Peyer's patch (tissue), 4 donors: ENCODE measurements around the genes BCAS2, CSDE1, SYCP1 and NGF.

GRCh38 chr1:113462764-113463637, 72.7 kb downstream of the MAGI3 start:
- PRO-cap: no peak
- RAMPAGE, long total RNA, 4 experiments: start-site peak on the plus strand in 1 of 4 experiments, at chr1:113463157-113463450 at its widest, 19 to 75 reads per replicate

- PRO-cap: no peak
- RAMPAGE, long total RNA, 4 experiments: start-site peak on the plus strand in 2 of 4 experiments, at chr1:113587822-113588341 at its widest, 9 to 16 reads per replicate
Observed at GRCh38 chr1:113587834-113588505, 171.3 kb downstream of the PHTF1 start.

- PRO-cap: no peak
- RAMPAGE, long total RNA, 4 experiments: start-site peak on the minus strand in 1 of 4 experiments, at chr1:113783276-113784093 at its widest, 8 reads per replicate
Observed at GRCh38 chr1:113783541-113784056, 24.3 kb upstream of the PHTF1 start.

DNA sequence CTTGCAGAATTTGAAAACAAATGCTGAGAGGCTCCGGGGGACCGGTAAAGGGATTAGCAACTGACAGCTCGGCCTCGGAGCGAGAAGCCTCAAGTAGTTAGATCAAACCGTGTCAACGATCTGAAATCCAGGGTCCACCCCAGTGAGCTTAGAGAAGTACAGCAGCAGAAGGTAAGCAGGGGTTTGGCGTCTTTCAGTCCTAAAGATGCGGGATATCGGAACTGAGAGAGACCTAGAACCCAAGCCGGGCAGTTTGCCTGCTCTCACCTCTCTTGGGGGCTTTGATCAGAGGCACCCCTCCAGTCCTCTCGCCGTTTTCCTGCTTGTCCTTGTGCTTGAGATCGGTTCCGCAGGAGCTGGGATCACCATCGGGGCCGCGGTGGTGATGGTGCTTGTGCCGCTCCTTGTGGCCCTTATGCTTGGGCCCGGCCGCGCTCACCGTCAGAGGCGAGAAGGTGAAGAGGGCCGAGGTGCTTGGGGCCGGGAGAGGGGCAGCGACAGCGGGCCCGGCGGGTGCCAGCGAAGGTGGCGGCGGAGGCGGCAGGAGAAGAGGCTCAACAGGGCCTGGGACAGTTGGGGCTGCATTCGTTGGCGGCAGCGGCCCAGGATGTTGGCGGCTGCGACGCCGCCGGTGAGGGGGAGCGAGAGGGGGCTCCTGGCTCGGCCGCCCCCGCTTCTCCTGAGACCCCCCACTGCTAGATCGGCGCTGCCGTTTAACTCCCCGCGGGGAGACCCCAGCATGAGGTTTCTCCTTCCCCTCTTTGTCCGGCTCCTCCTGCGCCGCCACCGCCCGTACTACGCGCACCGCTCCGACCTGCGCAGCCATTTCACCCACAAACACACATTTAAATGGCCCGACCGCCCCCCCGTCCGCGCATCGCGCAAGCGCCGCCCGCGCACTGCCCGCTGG, 578 bp downstream of the RSBN1 start:
- PRO-cap: unidirectional peak, plus-strand start at position 444 of the sequence; bidirectional peak, plus-strand start outside the sequence, minus-strand start at position 820 of the sequence
- RAMPAGE, long total RNA, 4 experiments: start-site peak on the minus strand in 3 of 4 experiments, centred at positions 337 to 840 of the sequence, 17 to 153 reads per replicate

- PRO-cap: unidirectional peak, plus-strand start at chr1:113928735
- RAMPAGE, long total RNA, 4 experiments: no peak in any of the 4 experiments
Observed at GRCh38 chr1:113928146-113928839, 831 bp upstream of the HIPK1 start.

GRCh38 chr1:113955149-113955956, 23.9 kb upstream of the OLFML3 start:
- PRO-cap: no peak
- RAMPAGE, long total RNA, 4 experiments: no peak in any of the 4 experiments

DNA sequence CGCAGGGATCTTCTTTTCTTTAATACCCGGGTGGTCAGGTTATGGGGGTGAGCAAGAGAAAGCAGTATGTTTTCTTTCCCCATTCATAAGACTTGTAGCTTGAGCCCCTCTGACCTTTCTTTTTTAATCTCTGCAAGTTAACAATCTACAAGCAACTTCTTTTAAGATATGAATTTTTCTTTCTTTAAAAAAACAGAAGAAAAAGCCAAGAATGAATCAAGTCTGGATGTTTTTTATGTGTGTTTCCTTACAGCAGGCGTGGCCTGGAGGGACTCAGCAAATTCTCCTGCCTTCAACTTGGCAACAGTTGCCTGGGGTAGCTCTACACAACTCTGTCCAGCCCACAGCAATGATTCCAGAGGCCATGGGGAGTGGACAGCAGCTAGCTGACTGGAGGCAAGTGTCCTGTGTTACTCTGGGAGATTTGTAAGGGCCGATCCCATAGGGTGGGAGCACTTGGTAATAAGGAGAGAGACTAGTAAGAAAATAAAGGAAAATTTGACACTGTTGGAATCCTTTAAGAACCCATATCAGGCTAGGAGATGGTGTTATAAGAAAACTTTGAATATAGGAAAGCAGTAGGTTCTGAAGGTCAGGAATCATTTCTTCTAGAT, 13.3 kb upstream of the OLFML3 start:
- PRO-cap: no peak
- RAMPAGE, long total RNA, 4 experiments: no peak in any of the 4 experiments

- PRO-cap: no peak
- RAMPAGE, long total RNA, 4 experiments: start-site peak on the minus strand in 1 of 4 experiments, at chr1:114405643-114405804 at its widest, 6 reads per replicate
Observed at GRCh38 chr1:114405460-114405878, 105.5 kb downstream of the TRIM33 start.

GRCh38 chr1:114581277-114582309, at the start of gene BCAS2:
Gene BCAS2, minus strand, starts transcription at chr1:114581615.
- PRO-cap: bidirectional peak, plus-strand start at chr1:114581824, minus-strand start at chr1:114581603
- RAMPAGE, long total RNA, 4 experiments: start-site peak on the minus strand in 3 of 4 experiments, at chr1:114581588-114581620 at its widest, 54 to 75 reads per replicate

DNA sequence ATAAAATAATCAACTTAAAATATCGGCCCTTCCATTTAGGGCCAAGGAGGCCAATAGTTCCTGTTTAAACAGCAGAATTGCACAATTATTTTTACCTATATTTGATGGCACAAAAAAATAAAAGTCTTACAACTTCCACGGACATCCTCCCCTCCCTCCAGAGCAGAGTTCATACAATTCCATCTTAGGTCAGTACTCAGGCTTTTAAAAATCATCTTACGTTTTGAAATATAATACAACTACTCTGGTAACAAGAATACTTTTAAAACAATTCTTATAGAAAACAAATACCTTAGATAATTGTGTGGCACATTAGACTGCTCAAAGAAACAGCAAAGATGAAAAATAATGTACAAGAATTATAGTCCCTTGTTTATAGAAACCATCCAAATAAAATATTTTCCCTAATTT, 9.2 kb upstream of the AMPD1 start:
- PRO-cap: no peak
- RAMPAGE, long total RNA, 4 experiments: no peak in any of the 4 experiments

DNA sequence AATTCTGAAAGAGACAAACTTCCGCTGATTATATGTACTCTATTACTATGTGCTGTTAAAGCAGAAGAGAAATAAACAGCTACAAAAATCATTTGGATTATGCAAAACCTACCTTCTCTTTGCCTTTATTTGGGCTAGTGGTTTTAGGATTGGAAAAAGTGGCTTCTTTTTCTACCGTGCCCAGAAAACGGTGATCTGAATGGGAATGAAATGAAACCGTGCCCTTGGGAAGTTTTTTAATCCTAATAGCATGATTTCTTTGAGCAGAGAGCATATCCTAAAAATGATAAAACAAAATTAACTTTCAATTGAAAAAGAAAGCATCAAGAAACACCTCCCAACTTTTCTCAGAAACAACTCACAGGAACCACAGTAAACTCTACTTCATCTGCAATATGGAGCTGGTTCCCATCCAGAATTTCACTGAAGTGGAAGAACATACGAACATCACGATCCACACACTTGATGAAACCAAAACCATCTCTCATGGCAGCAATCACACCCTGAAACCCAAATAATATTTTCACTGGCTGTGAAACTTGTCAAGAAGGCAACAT, 13.7 kb upstream of the NRAS start:
- PRO-cap: no peak
- RAMPAGE, long total RNA, 4 experiments: no peak in any of the 4 experiments

- PRO-cap: no peak
- RAMPAGE, long total RNA, 4 experiments: start-site peak on the minus strand in 1 of 4 experiments, at chr1:114734000-114734062 at its widest, 77 reads per replicate
Observed at GRCh38 chr1:114733552-114734456, 17.2 kb upstream of the NRAS start.

DNA sequence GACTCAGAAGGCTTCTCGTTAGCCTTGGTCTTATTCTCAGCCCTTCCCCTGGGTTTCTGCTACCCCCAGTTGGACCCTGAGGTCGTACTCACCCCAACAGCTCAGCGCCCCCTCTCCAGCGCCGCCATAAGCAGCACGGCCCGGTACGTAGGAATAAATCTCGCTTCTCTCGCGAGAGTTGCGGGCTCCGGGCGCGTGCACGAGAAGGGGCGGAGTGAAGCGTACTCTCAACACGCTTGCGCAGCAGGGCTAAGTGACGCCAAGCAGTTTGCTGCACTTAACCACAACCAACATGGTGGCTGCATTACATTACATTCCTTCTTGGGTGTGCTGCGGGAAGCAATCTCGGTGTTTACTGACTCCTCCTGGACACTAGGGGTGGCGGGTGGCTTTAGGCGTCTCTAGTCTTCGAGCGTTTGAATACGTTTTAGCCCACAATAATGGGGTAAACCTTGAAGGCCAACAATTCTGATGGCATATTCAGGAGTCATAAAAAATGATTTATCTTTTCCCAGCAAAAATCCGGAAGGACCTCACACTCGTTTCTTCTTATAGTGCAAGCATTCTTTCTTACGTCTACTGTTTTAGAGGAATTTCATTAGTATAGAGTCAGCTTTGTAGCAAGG, at the start of gene CSDE1:
Gene CSDE1 (minus strand): TSS at position 152 of the 626 bp plus-strand sequence.
- PRO-cap: bidirectional peak, plus-strand start at position 252 of the sequence, minus-strand start at position 128 of the sequence
- RAMPAGE, long total RNA, 4 experiments: start-site peak on the minus strand in 4 of 4 experiments, centred at positions 132 to 150 of the sequence, 24 to 676 reads per replicate

- PRO-cap: no peak
- RAMPAGE, long total RNA, 4 experiments: no peak in any of the 4 experiments
Observed at GRCh38 chr1:114854641-114855007, at the start of gene SYCP1. Gene SYCP1, plus strand, starts transcription at chr1:114854863.

GRCh38 chr1:115086196-115086659, 3.1 kb downstream of the TSPAN2 start:
- PRO-cap: no peak
- RAMPAGE, long total RNA, 4 experiments: no peak in any of the 4 experiments

GRCh38 chr1:115098755-115099023, 9.4 kb upstream of the TSPAN2 start:
- PRO-cap: no peak
- RAMPAGE, long total RNA, 4 experiments: no peak in any of the 4 experiments

DNA sequence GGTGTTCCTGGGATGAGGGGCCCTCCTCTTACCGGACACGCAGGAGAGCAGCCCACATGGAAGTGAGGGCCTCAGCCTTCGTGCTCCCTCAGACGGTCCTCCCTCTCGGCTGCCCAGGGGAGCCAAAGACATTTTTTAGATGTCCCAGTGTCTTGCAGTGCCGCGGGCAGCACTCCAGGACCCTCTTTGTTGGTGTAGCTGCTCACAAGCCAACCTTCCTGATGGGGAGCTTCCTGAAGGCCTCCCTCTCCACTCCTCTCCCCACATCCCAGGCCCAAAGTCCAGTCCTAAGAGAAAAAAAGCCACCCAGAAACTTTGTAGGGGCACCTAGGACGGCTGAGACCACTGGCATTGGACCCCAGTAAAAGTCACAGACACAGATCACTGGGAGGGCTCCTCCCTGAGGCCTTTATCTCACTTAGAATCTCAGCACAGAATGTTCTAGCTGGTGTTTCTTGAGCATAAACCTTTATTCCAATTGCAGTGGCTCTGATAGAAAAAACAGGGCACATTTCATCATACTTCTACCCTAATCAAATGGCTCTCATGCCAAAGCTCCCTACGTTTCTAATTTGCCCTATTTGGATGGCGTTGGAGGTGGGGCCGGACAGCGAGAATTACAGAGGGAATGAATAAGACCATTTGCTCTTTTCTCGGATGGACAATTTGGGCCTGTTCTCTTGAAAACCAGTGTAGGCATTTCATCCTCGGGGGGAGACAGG, 54.0 kb downstream of the NGF start:
- PRO-cap: no peak
- RAMPAGE, long total RNA, 4 experiments: no peak in any of the 4 experiments

- PRO-cap: unidirectional peak, minus-strand start at chr1:115338236
- RAMPAGE, long total RNA, 4 experiments: no peak in any of the 4 experiments
Observed at GRCh38 chr1:115338090-115338868, at the start of gene NGF. Gene NGF, minus strand, starts transcription at chr1:115338249.

DNA sequence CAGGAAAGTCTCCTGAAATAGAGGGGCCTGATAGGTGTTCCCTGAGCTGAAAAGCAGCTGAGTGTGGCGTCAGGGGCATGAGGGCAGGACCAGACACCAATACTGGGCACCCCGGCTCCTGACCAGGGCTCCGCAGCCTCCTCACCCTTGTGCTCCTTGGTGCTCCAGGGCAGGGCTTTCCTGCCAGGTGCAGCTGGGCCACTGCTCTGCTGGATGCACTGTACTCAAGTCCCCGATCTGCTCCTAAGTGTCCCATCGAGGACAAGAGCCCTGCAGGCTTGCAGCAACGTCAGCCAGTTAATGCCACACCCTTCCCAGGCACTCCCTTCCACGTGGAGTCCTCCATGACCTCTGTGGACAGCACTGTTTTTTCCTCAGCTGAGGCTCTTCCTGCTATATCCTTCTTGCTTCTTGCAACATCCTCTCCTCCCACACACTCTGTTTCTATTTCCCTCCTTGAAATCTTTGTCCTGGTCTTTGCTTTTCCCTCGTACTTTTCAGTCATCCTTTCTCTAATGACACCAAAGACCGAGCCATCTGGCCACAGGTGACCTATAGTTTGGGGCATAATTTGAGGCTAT, 94.0 kb upstream of the NGF start:
- PRO-cap: no peak
- RAMPAGE, long total RNA, 4 experiments: no peak in any of the 4 experiments

DNA sequence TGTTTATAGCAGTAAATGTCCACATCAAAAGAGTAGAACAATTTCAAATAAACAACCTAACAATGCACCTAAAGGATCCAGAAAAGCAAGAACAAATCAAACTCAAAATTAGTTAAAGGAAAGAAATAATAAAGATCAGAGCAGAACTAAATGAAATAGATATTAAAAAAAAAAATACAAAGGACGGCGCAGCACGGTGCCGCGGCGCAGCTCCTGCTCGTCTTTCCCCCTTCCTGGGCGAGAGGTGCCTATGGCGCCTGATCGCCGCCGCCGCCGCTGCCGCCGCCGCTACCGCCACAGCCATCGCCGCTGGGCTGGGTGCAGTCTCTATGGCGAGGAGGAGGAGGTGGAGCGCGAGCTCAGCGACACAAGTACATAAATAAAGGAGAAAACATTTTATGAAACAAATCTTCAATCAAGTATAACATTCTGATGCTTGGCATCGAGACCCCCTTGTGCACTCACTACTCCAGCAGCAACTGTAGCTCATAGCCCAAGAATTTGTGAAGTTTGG, 77.6 kb upstream of the VANGL1 start:
- PRO-cap: no peak
- RAMPAGE, long total RNA, 4 experiments: no peak in any of the 4 experiments